A375 (cell line): ENCODE measurements around a stretch of chr6.

DNA sequence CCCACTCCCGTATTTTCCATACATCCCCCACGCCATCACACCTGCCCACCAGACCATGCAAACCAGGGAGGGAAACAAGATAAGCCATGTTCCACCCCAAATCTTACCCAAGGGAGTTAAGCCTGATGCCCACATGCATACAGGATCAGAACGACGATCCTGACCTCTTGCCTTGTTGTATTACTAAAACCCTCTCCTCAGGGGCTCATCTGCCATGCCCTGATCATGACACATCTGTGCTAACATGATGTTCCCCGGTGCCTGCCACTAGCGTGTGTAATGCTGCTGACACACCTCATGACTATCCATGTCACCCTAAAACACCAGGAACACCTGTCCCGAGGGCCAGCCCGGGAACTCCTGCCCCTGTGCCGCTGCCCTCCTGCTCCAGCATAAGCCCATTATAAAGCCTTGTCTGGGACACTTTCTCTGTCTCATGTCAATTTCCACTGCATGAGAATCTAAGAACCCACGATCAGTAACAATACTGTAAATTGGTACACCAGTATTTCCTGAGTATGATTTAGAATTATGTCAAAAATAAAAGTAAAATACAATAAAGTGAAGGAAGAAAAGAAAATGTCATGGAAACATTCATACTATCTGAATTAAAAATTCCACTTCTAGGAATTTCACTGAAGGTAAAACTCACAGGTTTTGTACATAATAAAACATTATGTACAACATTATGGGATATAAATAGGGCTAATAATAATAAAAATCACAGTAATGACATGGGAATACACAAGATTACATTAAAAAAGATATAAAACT, 7.5 kb downstream of the SERPINB6 start:
- RAMPAGE, long total RNA: no peak

- RAMPAGE, long total RNA: no peak
Observed at GRCh38 chr6:2984552-2985499, 13.5 kb upstream of the SERPINB6 start.

DNA sequence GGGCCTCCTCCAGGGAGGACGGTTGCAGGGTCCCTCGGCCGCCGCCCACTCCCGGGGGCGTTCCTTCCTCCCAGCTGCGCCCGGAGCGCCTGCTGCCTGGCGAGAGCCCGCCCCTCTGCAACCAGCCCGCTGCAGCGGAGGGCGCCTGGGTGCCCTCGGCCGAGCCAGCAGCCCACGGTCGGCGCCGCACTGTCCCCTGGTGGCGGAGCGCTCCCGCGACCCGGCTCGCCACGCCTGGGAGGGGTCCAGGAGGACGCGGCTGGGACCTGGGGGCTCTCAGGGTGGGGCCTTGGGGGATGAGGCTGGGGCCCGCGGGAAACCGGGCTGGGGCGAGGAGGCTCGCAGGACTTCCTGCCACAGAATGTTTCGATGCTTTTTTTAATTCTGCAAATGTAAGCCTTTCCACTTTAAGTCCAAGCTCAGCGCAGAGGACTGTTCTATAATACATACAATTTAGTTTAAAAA, 10.7 kb upstream of the NQO2 start:
- RAMPAGE, long total RNA: no peak

- RAMPAGE, long total RNA: no peak
Observed at GRCh38 chr6:3022618-3023221, 23.0 kb downstream of the NQO2 start.

DNA sequence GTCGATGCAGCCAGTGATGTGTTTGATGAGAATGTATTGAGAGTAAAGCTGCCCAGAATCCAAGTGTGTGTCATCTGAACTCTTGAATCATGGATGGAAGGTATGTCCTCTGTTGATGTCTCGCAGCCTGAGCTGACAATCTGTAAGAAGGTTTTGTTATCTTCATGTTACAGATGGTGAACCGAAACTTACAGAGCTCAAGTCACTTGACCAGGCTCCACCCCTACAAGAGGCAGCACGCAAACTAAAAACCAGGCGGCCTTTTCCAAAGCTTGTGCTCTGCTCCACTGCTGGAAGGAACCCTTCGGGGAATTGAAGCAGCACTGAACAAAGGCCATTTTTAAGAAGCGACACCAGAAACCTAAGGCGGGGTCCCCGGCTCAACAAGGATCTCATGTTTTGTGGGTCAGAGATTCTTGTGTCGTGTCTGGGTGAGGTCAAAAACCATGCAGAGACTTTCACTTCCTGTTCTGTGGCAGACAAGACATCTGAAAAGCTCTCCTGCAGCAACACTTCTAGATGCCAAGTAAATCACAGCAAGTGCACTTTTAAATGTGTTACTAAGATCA, 27.2 kb downstream of the NQO2 start:
- RAMPAGE, long total RNA: no peak

- RAMPAGE, long total RNA: no peak
Observed at GRCh38 chr6:3063570-3064104, 4.7 kb upstream of the RIPK1 start.

DNA sequence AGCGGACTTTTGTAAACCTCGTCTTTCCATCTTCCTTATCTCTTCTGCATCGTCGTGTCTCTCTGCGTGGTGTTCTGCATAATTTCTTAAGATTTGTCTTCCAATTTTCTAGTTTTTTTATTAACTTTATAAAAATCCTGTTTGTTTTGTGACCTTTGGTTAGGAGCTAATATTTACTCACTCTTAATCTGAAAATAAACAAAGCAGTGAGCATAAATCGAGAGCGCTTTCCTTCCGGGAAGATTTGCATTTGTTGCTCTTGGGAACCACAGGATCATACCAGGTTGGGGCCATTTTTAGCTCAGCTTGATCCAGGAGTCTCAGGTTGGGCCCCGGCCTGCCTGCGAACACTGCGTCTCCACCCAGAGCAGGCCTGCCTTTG, 17.1 kb downstream of the BPHL start:
- RAMPAGE, long total RNA: no peak

DNA sequence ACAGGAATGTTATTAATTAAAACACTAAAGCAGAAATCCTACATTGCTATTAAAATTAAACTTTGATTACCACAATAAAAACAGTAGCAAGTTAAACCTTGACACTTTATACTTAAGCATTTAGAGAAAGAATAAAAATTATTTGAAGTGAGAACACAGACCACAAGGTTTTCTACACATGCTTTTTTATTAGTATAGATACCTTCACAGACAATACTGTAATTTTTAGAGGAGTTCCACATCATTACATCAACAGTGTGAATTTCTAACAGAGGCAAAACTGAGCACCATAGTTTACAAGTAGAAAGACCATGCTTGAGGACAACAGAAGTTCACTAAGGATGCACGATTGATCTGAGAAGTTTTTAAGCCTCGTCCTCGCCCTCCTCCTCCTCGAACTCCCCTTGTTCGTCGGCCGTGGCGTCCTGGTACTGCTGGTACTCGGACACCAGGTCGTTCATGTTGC, 3.8 kb downstream of the TUBB2A start:
- RAMPAGE, long total RNA: no peak

DNA sequence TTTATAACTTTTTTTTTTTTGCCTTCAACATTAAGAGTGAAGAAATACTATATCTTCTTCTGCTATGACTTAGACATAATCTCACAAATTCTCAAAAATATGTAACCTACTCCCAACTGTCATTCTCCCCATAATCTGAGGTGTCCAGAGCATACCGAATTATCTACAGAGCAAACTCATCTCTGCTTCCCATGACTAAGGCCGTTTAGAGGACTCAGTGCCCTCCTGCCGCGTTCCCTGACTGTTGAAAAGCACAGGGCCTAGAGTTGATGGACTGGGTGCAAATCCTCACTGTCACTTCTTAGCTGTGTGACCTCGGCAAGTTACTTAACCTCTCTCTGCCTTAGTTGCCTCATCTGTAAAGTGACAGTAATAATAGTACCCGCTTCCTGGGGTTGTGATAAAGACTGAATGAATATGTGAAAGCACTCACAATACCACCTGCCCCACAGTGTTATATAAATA, 4.7 kb upstream of the TUBB2A start:
- RAMPAGE, long total RNA: no peak

- RAMPAGE, long total RNA: no peak
Observed at GRCh38 chr6:3178758-3179232, 21.5 kb upstream of the TUBB2A start.

DNA sequence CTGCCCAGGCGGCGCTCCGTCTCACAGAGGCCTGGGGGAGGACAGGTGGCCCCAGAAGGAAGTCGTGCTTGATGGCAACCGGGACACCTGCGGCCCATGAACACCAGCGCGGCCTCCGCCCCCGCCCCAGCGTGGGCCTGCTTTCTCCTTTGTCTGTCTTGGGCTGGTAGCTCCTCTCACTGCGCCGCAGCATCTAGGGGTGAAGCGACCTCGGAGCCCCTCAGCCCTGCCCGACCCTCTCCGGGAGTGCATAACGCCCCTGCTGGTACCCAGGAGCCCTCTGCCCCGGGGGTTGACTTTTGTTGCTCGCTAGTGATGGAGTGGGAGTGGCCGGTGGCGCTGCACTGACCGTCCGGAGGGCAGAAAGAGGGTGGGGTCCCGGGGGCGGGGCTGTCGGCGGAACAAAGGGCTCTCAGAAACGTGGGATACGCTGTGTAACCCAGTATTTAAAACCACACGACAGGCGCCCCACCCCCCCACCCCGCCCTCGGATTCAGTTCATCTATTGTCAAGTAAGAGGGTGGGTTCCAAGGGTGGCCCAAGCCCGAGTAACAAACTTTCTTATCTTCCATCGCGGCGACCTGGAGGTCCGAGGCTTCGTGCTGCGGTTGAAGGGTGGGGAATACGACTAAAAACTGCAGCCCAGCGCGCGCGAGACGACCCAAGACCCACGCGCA, 906 bp upstream of the TUBB2B start:
- RAMPAGE, long total RNA: no peak

- RAMPAGE, long total RNA: no peak
Observed at GRCh38 chr6:3252489-3252969, 6.2 kb upstream of the PSMG4 start.

DNA sequence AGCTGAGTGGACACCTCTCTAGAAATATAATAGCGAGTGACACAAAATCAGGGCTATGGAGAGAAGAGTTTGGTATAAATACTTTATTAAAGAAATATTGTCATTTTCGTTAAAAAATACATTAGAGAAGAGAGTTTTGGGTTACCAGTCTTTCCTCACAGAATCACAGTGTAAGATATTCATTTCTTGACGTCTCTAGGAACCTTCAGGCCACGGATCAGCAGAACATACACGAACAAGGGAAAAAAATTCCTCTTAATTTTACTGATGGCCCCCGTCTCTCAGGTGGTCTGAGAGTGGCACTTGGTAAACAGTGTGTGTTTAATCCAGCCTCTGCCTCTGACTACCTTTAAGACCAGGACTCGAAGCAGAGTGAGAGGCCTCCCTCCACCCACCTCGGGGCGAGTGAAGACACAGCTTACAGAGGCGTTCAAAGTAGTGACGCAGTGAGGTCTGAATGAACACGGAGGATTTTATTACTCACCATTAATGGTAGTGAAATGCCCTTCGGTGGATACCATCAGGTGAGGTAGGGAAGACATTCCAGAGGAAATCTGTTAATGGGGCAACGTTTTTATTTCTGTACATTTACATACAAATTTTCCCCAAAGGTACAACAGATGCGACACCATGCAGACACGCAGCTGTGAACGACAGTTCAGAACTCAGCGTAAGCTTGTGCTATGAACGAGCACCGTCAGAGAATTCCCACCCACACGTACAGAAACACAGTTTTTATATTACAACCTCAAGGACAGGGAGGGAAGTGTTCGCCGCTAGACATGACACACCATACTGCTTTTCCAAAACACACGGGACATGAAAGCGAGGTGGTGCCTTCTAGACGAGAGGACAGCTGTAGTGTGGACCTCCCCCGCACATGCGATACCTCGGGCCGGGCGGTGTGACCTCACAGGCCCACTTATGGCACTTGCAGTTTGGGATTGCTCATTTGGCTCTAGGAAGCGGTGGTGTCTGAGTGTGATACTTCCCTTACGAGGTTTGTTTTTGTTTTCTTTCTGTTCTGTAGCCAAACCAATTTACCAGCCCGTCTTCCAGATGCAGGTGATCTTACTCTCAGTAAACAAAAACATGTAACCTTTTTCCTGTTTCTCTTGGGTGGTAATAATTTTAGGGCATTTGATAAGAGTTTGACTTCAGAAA, 10.5 kb downstream of the PSMG4 start:
- RAMPAGE, long total RNA: no peak

- RAMPAGE, long total RNA: no peak
Observed at GRCh38 chr6:3270346-3271081, 11.8 kb downstream of the PSMG4 start.

GRCh38 chr6:3323901-3325042, 65.5 kb downstream of the PSMG4 start:
- RAMPAGE, long total RNA: no peak

DNA sequence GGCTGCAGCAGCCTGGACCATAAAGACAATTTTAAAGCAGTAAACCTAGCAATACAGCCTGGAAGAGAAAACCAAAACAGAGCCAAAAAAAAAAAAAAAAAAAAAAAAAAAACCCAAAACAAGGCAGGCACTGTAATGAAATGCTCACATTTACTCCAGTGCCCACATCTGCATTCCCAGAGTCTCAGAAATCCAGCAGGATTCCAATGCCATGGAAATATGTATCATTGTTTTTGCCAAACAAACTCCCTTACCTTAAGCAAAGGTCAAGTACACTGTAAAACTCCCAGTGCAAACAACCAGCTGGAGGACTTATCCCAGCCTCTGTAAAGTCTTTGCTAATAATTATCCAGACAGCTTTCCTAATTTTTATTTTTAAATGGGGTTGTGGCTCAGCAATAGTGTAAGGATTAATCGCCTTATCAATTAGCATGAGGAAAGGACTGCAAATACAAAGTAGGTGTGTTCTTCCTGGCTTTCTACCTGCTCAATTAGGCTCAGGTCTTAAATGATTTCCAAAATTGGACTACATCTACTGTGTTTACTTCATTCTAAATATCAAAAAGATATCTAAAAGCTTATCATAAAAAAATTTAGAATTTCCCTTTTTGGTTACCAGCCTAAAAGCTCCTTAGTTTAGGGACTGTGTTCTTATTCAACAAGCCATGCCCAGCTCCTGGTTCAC, 98.4 kb downstream of the PSMG4 start:
- RAMPAGE, long total RNA: no peak

GRCh38 chr6:3372840-3373672, 83.8 kb downstream of the SLC22A23 start:
- RAMPAGE, long total RNA: no peak

GRCh38 chr6:3386156-3387196, 70.4 kb downstream of the SLC22A23 start:
- RAMPAGE, long total RNA: no peak

DNA sequence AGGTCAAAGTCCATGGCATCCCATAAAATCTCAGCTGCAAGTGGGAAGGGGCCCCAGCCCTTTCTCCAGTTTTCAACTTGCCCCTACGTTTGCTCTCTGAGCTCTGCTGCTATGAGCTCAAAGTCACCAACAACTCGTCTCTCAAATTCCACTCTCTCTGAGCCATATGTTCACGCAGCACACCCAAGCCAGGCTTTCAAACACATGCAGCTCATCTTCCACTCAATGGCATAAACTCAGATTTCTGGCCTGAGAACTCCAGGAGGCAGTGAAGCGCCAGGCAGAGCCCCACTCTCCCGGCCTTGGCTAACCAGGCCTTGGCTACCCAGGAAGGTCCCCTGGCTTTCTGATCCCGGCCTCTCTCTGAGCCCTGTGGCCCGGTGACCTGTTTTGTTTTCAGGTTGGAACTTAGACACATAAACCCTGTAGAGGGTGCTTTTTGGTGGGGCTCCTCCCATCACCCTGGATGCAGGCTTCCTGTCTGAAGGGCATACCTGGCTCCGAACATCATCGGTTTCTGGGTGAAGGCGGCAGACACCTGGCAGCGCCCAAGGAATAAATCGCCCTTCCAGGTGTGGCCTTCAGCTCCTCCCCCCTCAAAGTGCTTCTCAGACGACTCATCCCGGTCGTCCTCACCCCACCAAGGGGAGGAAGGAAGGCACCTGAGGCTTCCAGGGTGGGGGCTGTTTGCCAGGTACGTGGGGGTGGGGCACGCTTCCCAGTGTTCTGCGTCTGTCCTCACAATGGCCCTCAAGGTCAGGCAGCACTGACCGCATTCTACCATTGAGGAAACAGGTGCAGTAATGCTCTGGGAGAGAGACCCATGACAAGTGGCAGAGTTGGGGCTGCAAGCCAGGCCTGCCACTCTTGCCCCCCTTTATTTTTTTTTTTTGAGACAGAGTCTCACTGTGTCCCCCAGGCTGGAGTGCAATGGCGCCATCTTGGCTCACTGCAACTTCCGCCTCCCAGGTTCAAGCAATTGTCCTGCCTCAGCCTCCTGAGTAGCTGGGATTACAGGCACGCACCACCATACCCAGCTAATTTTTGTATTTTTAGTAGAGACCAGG, 12.2 kb downstream of the SLC22A23 start:
- RAMPAGE, long total RNA: no peak

DNA sequence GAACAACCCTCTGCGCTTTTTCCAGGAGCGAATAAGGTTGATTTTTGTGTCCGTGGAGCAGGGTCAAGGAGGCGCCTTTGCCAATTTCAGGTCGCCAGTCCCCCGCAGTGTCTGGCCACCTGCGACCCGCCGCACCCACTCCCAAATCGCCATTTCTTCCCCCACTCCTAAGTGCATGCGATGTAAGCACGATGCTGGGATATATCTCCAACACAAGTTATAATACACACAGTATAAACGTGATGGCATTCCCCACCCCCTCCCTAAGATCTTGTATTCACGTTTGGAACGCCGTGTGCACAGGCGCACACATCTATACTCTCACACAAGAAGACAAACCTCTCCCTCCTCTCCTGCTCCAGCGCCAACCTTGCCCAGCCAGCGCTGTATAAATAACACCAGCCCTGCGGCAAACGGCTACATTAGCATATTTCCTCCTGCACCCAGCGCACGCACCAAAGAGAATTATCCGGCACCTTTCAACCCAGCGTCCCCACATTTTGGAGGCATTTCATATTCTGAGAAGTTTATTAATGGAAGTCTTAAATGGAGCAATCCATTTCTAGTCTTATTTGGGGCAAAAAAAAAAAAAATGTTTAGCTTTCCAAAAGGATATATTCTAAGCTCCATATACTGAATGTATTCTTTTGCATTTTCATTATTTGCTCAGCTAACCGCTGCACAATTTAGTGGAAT, 879 bp upstream of the SLC22A23 start:
- RAMPAGE, long total RNA: no peak